ENCODE results near the genes ZNF266 and FDX2.

DNA sequence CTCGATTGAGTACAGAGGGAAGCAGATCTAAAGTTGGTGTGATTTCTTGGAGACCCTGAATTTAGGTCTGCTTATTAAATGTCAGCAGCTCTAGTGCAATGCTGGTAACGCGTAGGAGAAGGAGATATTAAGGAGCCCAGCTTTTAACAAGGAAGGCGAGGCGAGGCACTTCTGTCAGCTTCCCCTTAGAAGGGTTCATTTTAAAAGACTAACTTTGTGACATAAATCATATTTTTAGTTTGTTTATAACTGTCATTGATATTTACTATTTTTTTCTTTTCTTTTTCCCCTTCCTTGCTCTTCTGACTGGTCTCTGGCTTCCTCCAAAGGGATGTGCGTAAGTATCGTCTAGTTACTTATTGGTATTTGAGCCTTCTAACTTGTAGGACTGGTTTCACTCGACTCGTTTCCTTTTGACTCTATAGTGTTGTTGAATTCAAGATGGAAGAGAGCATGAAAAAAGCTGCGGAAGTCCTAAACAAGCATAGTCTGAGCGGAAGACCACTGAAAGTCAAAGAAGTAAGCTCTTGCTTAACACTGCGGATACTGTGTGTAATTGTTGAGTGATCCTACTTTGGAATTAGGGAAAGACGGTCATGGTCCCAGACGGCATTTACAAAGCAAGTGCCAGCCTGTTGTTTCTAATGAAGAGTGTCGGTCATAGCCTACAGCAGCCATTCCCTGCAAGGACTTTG is 18.5 kb downstream of the HNRNPM start:
- RRBS, result no CpG with 5 or more reads among the region's 15 CpGs

DNA sequence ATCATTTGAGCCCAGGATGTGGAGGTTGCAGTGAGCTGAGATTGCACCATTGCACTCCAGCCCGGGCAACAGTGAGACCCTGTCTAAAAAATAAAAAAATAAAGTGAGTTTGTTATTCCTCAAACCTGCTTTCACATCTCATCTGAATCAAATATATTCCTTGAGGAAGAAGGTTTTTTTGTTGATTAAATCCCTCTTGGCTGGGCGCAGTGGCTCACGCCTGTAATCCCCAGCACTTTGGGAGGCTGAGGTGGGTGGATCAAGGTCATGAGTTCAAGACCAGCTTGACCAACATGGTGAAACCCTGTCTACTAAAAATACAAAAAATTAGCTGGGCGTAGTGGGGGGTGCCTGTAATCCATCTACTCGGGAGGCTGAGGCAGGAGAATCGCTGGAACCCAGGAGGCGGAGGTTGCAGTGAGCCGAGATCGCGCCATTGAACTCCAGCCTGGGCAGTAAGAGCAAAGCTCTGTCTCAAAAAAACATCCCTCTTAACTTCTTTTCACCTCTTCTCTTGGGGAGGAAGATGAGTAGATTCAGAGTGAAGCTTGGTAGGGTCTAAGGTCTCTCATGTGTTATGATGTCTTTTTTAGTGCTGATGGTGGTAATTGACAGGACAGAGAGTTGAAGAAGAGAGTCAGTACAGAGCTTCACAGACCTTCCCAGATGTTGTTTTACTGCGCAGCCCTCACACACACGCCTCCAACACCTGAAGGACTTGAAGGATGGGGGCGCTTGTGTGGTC is 19.6 kb downstream of the HNRNPM start:
- RRBS, result no CpG with 5 or more reads among the region's 13 CpGs

DNA sequence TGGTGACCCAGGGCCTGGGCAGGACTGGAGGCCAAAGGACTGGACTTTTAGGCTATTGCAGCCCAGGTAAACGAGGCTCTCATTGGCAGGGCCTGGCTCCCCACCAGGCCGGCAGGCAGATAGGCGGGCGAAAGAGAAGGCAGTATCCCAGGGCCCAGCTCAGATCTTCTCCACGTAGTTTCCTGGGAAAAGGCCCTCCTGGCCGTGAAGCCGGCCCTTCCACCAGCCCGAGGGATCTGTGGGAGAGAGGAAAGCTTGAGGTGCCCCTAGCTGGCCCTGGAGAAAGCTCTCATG is 7.3 kb upstream of the ZNF414 start:
- RRBS, result no CpG with 5 or more reads among the region's 8 CpGs

- RRBS, result no CpG with 5 or more reads among the region's 15 CpGs
Measured at GRCh38 chr19:8600791-8601131, 9.8 kb downstream of the ADAMTS10 start.

DNA sequence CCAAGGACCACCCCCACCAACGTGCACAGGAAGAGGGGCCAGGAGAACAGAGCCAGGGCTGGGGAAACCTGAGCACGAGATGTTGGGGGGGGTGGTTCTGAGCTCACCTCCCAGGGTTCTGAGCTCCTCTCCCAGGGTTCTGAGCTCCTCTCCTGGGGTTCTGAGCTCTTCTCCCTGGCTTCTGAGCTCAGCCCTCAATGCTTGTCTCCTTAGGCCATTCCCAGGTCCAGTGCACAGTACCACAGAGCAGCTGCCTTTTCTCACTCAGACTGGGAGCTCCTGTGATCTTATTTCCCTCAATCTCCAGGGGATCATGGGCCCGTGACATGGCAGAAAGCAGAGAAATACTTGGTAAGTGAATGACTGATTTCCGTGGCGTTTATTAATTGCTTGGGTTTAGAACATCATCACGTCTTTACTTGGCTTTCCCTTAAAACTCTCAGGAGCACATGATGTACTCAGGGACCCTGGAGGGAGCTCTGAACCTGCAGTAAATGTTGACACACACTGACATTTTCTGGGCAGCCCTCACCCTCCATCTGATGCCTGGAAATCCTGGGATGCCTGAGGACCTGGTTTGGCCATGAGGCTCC is 10.7 kb downstream of the ZNF558 start:
- RRBS, result no CpG with 5 or more reads among the region's 6 CpGs

DNA sequence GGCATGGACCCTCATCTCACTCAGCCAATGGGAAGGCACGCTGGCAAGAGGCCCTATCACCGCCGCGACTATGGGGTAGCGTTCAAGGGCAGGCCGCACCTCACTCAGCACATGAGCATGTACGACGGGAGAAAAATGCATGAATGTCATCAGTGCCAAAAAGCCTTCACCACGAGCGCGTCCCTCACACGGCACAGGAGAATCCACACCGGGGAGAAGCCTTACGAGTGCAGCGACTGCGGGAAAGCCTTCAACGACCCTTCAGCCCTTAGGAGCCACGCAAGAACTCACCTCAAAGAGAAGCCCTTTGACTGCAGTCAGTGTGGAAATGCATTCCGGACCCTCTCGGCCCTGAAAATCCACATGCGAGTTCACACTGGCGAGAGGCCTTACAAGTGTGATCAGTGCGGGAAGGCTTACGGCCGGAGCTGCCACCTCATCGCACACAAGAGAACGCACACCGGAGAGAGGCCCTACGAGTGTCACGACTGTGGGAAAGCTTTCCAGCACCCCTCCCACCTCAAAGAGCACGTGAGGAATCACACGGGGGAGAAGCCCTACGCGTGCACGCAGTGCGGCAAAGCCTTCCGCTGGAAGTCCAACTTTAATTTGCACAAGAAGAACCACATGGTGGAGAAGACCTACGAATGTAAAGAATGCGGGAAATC is 18.5 kb upstream of the OR7D2 start:
- RRBS, result 99% methylated on average over 6 of the region's 39 CpGs

DNA sequence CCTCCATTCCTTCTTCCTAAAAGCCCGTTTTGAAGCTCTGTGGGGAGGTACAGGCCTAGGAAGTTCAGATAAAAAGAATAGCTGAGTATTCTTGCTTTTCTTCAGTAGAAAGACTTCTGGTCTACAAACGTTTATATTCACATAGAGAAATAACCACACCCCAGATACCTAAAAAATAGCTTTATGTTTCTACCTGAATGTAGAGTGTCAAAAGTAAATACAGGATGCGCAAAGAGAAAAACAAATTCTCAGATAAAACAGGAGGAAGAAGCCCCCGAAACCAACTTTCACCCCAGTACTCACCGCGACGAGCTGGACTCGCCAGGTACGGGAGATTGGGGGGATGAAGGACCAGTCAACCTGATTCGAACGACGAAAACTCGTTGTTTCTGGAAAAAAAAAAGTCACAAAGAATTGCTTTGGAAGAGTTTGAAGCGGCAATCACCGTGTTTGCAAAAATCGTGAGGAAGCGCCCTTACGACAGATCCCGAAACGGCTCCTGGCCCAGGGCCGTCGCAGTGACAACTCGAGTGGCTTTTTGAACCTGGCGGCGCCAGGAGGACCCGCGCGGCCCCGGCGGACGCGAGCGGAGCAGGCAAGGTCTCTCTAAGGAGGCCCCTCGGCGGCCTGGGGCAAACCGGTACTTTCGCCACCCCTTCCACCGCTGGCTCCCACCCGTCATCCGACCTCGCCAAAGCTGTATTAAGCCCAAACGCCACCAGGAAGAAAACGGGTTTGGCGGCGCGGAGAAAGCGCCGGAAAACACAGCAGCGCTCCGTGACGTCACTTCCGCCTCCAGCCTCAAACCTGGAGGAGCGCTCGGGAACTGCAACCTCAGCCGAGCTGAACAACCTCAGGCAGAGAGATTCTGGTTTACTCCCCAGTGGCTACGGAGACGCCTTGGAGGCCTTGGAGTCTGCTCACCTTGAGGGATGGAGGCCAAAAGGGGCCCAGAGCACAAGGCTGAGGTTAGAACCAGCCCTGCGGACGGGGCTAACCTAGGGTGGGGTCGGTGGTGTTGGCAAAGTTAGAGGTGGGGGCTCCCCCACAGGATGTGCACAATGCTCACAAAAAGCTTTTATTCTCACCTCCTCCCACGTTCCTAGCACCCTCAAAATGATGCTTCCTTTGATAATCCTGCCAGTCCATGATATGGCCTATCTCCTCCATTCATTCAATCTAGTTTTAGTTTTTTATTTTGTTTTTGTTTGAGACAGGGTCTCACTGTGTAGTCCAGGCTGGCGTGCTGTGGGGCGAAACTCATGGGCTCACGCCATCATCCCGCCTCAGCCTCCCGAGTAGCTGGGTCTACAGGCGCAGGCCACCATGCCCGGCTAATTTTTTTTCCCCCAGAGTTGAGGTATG is at the start of gene ZNF266:
TSS of gene ZNF266 (minus strand) at position 769 of the 1,365 bp plus-strand sequence.
- RRBS, result 4% methylated on average over 8 of the region's 68 CpGs

- RRBS, result 11% methylated on average over 19 of the region's 32 CpGs
Measured at GRCh38 chr19:9966404-9967102, 30.2 kb upstream of the OLFM2 start.

DNA sequence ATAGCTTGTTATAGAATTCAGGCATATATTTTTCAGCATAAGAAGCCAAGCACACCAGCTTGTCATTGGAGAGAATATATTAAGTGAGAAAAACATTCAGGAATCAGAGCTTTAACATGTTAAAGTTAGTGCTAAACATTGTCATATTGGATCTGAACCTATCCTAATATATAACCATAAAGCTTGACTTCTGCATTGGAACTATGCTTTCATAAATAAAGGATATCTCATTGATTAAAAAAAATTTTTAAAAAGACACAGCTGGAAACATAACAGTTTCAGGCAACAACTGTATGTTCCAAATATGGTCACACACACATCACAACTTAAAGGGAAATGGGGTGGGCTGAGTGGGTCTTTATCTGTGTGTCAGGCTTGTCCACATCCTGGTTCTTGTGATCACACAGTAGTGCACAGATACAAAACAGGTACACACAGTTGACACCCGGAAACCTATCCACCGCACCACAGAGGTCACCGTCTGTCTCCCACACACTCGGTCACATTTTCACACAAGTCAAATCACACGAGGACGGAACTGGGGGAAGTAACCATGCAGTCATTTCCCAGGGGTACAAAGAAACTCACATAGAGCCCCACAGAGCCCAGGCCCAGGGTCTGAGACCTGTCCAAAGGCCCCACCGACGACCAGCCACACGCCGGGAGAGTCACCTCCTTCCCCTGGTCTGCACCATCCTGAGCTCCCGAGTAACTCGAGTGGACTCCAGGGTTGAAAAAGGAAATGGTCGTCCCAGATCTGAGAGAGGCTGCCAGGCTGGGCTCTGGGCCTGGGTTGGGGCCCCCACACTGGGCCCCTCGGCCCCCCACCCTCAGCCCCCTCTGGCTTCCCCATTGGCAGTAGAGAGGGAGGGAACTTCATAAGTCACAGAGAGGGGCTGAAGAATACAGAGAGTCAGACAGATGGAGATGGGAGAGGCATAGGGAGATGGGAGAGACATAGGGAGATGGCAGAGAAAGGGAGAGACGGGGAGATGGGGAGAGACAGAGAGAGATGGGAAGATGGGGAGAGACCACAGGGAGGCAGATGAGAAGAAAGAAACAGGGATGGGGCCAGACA is 1.4 kb upstream of the PPAN start:
- RRBS, result no CpG with 5 or more reads among the region's 15 CpGs

- RRBS, result no CpG with 5 or more reads among the region's 46 CpGs
Measured at GRCh38 chr19:10113175-10114117, 2.0 kb downstream of the P2RY11 start.

DNA sequence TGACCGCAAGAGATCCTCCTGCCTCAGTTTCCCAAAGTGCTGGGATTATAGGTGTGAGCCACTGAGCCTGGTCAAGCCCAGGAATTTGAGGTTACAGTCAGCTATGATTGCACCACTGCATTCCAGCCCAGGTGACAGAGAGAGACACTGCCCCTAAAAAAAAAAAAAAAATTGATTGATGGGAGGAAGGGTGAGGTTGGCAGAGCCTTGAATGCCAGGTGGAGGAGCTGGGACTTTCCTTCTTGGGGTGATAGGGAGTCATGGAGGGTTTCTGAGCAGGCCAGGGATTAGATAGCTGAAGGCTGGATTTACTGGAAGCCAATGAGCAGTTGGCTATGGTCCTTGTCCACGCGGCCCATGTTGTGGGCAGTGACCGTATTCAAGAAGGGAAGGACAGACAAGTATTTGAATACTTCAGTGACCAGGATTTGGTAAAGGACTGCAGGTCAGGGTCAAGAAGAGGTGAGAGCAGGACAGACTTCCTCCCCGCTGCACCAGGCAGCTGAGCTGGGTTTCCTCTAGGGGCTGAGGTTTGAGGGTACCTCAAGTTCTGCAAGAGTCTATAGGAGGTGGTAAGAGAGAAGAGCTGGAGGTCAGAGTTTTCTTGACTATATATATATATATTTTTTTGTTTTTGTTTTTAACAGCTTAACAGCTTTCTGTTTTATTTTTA is 6.9 kb upstream of the ICAM4 start:
- RRBS, result no CpG with 5 or more reads among the region's 5 CpGs

- RRBS, result 68% methylated on average over 2 of the region's 13 CpGs
Measured at GRCh38 chr19:10284683-10285084, 2.1 kb upstream of the ICAM4 start.

GRCh38 chr19:10305433-10305843 is 10.4 kb downstream of the FDX2 start:
- RRBS, result no CpG with 5 or more reads among the region's 9 CpGs

GRCh38 chr19:10315346-10316357 is at the start of gene FDX2:
TSS of gene FDX2 (minus strand) at chr19:10316015.
- RRBS, result 4% methylated on average over 19 of the region's 57 CpGs

- RRBS, result no CpG with 5 or more reads among the region's 12 CpGs
Measured at GRCh38 chr19:10321350-10321820, 5.6 kb upstream of the FDX2 start.

DNA sequence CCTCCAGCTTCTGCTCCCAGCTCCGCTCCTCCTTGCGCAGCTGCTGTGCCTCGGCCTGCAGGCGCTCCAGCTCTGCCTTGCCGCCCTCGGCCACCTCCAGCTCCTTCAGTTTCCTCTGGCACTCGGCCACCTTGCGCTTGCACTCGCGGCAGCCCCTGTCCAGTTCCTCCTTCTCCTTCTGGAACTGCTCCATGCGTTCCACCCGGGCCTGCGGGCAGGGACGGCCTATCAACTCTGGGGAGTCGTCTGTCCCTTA is 7.4 kb downstream of the CDC37 start:
- RRBS, result 82% methylated on average over 3 of the region's 15 CpGs

GRCh38 chr19:10398462-10399253 is 4.7 kb downstream of the CDC37 start:
- RRBS, result no CpG with 5 or more reads among the region's 16 CpGs

DNA sequence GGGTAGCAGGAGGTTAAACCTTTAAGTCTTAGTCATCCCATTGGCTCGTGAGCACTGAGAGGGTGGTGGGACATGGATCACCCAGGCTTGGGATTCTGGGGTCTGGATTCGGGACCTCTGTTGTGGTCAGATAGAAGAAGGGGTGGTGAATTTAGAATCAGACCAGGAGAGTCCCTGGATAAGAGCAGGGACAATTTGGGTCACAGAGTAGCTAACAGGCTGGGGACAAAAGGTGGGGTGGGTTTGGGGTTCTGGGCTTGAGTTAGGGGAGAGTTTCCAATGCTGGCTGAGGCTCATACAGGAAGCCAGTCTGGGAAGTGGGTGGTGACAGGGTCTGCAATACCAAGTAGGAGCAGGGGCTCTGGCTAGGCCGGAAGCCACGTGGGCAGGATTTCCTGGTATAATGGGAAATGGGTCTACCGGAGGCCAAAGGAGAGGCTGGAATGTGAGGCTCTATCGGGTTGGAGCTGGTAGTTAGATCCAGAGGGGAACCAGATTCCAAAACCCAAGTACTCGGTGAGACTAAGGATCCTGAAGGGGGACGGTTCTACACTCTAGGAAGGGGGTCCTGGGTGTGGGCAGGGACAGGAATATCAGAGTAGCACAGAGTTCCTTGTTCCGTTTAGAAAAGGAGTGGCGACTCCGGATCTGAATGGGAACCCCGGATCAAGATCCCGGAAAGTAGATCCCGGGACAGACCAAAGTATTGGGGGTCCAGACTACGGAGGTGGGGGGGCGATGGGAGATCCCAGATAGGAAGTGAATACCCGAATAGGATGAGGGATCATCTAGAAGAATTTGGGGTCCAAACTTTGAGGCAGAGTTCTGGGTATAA is 898 bp downstream of the CDC37 start:
- RRBS, result 14% methylated on average over 2 of the region's 17 CpGs

GRCh38 chr19:10415775-10416146 is 4.6 kb upstream of the PDE4A start:
- RRBS, result no CpG with 5 or more reads among the region's 7 CpGs

DNA sequence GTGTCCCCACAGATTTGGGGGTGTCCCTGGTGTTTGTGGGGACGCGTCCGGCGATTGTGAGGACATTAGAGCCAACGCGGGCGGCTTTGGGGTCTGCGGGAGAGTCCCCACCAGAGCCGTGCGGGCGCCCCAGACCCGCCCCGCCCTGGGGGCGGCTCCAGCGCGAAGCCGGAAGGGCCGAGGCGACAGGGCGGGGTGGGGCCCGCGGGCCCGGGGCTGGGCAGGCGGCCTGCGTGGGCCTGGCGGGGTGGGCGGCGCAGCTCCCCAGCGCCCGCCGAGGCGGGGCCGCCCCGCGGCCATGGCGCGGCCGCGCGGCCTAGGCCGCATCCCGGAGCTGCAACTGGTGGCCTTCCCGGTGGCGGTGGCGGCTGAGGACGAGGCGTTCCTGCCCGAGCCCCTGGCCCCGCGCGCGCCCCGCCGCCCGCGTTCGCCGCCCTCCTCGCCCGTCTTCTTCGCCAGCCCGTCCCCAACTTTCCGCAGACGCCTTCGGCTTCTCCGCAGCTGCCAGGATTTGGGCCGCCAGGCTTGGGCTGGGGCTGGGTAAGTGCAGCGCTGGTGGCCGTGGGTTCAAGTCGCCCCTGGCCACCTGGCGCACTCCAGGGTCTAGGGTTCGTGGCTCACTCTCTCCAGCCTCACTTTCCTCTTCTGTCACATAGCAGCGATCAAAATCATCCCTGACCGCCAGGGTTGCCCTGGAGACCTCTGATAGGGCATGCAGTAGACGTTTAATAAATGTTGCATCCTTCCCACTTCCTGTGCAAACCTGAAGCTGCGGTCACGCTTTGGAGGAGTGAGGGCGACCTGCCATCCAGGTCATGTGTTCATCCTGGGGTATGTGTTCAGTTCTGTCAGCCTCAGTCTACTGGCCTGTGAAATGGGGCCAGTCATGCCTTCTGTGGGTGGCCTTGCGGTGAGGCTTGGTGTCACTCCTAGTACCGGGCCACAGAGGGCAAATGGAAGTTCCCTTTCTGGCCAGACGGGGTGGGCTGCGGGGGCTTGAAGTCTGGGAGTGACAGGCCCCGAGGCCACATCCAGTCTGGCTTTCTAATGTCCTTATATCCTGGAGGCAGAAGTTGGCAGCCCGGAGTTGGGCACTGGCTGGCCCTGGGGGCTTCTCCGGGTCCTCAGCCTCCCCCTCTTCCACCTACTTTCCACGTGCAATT is 10.6 kb downstream of the PDE4A start:
- RRBS, result 9% methylated on average over 9 of the region's 86 CpGs